LHCN-M2 (cell line): ENCODE data around the genes TAF1D and VSTM5.

- RAMPAGE, long total RNA = no peak
Observed at GRCh38 chr11:86940500-86941047, 14.6 kb downstream of the FZD4 start.

DNA sequence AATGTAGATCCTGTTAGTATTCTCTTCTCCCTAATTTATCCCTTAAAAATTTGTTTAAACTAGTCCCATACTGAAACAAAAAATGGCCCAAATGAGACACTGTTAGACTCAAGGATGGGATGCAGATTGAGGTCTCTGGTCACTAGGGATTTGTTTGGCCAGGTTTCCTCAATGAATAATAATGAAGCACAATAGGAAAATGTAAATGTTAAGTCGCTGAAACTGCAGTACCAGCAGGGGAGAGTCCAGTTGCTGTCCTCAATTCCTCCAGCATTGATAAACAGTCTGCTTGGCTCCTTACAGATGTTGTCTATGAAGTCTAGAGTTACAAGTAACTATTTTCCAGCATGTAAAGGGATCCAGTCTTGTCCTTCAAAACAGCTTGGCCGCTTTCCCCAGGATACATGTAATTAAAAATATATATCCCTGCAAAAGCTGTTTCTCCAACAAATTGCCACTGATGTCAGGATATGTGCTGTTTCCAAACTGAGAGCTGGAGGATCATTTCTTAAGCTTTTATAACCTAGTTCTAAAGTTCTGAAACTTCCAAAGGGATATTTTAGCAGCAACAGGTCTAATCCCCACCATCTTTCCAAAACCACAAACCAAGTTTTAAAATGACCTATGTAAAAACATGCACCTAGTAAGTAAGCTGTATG is 2.2 kb downstream of the FZD4 start:
- RAMPAGE, long total RNA = no peak

GRCh38 chr11:87024353-87024552 is 13.5 kb upstream of the TMEM135 start:
- RAMPAGE, long total RNA = no peak

DNA sequence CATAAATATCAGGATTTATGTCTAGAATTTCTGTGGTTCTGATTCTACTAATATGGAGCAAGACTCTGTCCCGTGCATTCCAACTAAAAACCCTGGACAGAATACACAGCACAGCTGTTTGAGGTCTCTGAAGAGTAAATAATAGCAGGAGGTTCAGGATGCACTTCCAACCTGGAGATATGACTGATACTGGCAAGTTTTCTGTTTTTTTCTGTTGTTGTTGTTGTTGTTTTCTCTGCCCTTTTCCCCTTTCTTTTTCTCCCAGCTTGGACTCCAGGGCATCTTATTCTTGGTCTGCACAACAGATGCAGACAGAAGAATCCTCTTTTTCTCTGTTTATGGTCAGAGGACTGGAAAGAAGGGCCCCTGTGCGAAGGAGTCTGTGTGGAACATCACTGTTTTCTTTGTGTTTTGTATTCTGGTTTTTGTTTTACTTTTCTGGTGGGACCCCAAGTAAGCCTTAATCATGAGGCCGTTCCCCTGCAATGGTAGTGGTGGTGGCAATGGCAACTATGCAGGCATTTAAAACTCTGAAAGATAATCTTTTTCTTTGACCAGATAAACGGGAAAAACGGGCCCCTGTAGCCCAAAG is 142.1 kb downstream of the TMEM135 start:
- RAMPAGE, long total RNA = no peak

- RAMPAGE, long total RNA = no peak
Observed at GRCh38 chr11:87358390-87358792, 320.7 kb downstream of the TMEM135 start.

DNA sequence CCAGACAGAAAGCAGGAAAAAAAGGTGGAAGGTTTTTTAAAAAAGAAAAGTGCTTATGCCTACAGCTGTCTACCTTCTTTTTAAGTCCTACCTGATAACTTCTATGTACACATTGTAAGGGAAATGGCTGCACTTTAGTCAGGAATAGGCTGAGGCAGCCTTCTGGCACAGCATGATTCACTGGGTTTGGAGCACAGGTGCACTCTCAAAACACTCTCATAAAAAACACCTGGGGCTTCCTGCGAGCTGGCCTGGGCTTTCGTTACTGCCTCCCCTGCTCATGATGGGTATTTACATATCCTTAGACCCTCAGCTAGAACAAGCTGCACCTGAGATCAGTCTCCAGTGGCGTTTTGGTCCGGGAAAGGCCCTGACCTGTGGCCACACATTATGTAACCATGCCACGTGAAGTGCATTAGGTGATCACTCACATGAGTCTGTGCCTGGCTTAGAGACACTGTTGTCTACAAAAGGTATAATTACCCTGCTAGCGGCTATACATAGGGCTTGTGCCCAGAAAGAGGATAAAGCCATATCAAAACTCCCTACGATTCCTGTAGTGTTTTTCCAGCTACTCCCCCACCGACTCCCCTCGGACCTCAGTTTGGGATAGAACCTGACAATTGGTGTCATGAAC is 321.7 kb downstream of the TMEM135 start:
- RAMPAGE, long total RNA = no peak

DNA sequence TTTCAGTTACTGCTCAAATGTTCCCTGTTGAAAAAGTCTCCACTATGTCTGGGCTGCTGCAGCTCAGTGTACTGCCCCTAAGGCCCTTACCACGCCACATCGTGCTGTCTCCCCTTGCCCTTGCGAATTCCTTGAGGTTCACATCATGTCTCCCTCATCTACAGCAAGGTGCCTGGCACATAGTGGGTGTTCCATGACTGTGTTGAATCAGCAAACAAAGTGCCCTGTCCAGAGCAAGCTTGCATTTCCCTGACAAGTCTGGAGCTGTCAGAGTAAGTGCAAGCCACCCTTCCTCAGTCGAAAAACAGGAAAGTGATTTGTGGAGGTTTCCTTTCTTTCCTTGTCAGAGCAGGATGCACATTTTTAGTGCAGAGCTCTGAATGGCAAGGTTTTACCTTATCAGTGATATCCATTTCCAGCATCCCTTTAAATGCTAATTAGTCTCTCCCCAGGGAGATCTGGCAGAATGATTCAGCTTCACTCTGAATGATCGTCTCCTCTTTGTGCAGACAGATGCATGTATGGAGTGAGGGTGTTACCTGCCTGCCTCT is 331.2 kb downstream of the TMEM135 start:
- RAMPAGE, long total RNA = no peak

DNA sequence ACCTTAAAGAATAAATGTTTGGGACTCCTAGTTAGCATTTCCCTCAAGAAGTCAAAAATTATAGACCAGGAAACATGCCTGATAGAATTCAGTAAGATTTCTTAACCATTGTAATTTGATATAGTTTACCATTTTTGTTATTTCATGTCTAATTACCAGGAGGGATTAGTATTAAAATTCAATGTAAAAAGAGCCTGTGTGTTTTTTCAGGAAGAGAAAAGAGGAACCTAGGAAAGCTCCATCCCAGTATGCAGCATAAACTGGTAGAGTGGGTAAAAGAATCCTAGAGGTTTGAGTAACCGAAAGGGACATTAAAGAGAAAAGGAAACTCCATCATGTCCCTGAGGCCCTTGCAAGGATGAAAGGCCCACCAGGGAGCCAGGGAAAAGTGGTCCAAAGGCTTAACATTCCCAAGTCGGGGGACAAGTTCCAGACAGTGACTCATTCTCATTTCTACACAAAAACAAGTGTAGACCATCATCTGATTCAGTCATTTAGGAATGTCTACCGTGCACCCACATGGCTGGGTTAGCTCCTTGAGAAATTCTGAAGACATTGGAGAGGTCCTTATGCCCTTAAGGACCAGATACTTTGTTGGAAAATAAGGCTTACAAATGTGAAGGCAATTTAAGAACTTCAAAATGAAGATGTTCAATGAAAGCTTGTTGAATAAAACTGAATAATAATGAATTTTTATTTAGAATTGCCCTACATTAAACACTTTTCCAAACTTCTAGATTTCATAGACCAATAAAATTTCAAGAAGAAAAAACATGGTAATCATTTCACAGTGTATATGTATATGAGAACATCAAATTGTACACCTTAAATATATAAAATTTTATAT is 4.8 kb upstream of the NOX4 start:
- RAMPAGE, long total RNA = no peak

- RAMPAGE, long total RNA = no peak
Observed at GRCh38 chr11:90197573-90198375, 25.1 kb downstream of the CHORDC1 start.

GRCh38 chr11:92169490-92169838 is 55.2 kb upstream of the FAT3 start:
- RAMPAGE, long total RNA = no peak

DNA sequence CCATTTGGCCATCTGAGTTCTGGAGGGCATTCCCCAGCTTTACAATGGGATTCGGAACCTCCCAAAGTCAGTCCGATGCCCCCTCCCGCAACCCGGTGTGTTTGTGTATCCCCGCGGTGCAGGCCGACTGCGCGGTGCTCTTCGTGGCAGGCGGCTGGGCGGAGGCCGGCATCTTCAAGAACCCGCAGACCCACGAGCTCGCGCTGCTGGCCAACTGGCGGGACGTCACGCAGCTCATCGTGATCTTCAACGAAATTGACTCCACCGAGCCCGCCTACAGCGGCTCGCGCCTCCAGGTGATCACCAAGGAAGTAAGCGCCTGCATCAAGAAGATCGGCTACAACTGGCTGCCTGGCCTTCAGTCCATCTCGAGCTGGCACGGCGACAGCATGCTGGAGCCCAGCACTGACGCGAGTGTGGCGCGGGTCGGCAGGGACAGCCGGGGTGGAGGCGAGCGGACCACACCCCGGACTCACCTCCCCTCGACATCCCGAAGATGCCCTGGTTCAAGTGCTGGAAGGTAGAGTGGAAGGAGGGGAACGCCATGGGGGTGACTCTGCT is 53.9 kb upstream of the MTNR1B start:
- RAMPAGE, long total RNA = no peak

- RAMPAGE, long total RNA = no peak
Observed at GRCh38 chr11:93486961-93487550, 56.1 kb downstream of the SMCO4 start.

- RAMPAGE, long total RNA = no peak
Observed at GRCh38 chr11:93499177-93499506, 44.0 kb downstream of the SMCO4 start.

DNA sequence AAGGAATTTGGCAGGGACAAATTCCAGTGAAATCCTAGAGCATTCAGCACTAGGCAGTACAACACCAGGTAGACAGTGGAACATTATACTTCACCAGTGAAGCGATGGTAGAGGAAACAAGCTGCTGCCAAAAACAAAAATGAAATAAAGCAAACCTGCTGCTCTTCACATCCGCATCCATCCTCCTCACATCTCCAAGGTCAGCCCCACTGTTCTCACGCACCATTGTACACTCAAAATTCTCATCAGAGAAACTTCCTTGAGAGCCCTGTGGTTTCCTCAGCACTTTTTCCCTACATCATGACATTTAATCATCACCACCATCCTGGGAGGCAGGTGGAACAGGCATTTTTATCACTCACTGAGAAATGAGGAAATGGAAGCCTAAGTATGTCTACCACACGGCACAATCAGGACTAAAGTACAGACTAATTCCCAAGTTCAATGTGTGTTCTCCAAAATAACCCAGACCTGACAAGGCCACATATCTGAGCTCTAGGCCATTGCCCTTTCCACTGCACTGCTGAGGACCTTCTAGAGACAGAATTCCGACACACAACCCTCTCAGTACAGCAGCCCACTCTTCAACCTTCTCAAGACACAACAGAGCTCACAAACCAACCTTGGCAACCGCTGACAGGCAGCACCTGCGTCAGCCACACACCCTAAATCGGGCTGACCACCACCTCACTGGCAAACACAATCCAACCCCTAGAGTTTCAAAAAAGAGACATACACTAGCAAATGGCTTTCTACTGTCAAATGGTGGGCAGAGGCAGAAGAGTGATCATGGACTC is 16.6 kb downstream of the SMCO4 start:
- RAMPAGE, long total RNA = no peak

GRCh38 chr11:93542725-93543207 is 425 bp downstream of the SMCO4 start:
- RAMPAGE, long total RNA = no peak

DNA sequence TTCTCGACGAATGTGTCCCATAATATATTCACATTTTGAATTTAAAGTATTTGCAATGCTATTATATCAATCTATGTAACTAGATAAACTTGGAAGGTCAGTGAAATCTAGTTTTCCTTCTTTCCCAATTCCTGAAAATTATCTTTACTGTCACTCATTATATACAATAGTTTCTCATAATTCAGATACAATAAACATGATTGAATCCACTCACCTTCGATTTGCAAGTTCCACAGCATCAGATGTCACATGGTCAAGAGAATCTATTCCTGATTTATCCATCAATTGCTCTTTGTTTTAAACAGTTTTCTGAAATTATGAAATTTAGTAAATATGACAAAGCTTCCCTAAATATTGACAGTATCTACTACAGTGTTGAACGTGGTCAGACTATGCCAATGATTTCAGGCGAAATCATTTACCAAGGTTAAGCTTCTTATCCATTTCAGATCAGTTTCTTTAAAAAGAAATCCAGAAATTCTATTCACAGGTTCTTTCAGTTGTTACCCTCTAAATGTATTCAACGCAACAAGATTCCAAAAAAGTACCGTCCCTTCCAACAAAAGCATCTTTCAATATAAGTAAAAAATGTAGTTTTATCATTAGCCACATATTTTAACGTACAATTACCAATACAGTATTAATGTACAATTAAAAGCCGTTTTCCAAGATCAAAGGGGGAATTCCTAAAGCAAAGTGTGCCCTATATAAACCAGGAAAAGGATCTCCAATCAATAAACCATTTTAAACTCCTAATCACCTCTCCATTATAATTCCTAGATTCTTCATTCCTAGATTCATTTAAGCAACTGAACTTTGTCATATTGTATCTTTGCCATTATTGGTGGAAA is 2.0 kb downstream of the TAF1D start:
- RAMPAGE, long total RNA = no peak

DNA sequence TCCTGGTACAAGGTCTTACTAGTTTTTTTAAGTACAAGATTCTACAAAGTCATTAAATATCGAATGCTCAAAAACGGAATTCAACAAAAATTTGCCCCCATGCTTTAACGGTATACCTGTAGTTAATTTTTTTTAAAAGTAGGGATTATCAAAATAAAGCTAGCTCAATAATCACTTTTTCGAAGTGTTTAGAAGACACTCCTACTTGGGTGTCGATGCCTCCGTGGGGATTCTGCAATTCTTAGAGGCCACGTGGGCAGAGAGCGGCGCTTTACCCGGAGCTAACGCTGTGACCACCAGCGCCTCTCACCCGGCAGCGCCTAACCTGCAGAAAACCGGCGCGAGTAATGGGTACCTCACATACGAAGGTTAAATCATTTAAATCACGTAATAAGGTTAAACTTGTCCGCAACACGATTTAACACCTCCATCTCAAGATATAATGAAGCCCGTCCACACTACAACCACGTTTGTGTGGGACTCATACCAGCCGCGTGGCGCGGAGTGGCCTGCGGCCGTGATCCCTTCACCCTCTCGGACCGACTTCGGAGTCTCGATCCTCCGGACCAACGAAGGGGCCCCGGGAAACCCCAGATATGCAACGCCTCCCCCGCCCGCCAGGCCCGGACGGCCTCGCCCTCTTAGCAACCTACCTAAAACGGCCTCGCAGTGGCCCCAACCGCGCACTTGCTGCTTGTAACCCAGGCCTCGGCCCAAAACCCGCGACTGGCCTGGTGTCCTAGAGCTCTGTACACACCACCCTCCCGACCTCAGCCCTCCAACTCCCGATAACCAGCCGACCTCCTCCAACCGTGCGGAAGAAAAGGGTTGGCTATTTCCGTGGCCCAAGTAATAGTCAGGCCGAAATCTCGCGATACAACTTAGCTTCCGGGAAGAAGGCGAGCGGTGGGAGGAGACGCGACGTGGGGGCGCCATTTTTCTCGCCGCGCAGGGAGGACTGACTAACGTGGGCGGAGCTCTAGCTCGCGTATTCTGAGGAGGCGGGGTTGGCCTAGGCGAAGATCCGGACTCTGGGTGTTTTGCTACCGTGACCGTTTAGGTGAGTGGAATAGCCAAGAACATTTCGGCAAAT is at the start of gene TAF1D:
TAF1D (minus strand) TSS at position 827 of the 1,093 bp plus-strand sequence.
- RAMPAGE, long total RNA = start-site peak on the plus strand centred at position 1,001 of the sequence, 31 bp wide, 31 reads

- RAMPAGE, long total RNA = no peak
Observed at GRCh38 chr11:93792837-93793036, 8.7 kb downstream of the MED17 start.

DNA sequence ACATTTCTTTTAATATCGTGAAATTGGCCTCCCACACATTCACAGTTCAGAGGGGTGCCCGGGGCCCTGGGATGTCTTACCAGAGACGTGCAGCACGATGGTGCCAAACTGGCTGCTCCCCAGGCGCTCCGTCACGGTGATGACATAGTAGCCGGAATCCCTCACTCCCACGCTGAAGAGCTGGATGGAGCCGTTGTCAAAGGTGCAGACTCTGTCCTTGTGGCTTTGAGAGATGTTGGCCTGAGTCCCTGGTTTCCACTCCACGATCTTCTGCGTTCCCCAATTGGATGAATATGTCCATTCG is 29.5 kb downstream of the VSTM5 start:
- RAMPAGE, long total RNA = no peak

DNA sequence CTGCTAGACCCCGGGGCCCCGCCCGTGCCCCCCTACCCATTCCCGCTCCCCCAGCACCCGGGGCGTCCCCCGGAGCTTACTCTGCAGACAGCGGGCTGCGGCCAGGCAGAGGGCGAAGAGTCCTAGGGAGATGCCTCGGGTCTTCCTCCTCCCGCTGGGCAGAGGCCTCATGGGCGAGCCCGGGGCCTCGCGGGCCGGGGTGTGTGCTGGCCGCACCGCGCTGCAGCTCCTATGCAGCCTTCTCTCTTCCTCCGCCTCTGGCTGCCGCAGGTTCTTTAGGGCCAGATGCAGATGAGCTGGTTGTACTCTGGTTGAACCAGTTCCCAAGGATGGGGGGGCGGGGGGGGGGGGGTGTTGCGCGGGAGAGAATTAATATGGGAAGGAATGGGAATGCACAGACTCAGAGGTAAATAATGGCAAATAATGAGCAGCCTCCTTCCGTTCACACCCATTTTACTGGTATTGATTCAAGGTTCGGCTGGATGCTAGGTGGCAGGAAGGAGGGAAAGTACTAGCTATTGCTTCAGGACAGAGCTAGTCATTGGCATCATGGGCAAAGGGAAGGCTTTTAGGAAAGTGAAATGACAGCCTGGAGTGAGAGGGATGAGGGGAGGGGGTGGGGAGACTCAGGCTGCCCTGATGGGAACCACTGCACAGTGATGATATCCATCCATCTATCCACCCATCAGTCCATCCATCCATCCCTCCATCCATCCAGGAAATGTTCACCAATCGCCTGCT is at the start of gene VSTM5:
VSTM5 (minus strand) TSS at position 287 of the 741 bp plus-strand sequence.
- RAMPAGE, long total RNA = no peak